Hepatocyte (in vitro differentiated cells and primary cell): ENCODE data around the gene NRAP.

DNA sequence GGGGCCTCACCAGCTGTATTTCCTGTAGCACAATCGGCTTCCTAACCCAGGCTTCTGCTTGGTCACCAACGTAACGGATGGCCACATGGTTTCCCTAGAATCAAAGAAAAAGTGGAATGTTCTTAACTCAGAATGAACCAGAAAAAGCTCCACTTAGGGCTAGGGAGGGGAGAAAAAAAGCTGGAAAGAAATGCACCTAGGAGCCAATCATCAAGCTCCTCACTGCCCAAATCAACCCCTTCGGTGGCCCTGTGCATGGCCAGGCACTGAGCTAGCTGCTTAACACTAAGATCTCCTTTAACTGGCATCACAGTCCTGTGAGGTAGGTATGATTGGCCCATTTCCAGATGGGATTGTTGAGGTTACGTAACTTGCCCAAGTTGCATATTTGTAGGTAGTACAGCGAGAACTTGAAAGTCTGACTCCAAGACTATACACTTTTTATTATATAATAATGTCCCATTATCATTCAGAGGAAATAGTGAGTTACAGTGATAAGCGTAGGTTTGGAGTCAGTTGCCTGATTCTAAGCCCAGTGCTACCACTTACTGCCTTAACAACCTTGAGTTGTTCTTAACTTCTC, 37.4 kb upstream of the ACSL5 start:
- RAMPAGE, long total RNA = no peak
- RRBS = no CpG with 5 or more reads among the region's 7 CpGs

- RAMPAGE, long total RNA = no peak
- RRBS = 4% methylated on average over 4 of the region's 17 CpGs
Observed at GRCh38 chr10:112375855-112376530, 2.1 kb downstream of the ACSL5 start.

GRCh38 chr10:112413112-112413518, 33.6 kb downstream of the ZDHHC6 start:
- RAMPAGE, long total RNA = no peak
- RRBS = no CpG with 5 or more reads among the region's 10 CpGs

DNA sequence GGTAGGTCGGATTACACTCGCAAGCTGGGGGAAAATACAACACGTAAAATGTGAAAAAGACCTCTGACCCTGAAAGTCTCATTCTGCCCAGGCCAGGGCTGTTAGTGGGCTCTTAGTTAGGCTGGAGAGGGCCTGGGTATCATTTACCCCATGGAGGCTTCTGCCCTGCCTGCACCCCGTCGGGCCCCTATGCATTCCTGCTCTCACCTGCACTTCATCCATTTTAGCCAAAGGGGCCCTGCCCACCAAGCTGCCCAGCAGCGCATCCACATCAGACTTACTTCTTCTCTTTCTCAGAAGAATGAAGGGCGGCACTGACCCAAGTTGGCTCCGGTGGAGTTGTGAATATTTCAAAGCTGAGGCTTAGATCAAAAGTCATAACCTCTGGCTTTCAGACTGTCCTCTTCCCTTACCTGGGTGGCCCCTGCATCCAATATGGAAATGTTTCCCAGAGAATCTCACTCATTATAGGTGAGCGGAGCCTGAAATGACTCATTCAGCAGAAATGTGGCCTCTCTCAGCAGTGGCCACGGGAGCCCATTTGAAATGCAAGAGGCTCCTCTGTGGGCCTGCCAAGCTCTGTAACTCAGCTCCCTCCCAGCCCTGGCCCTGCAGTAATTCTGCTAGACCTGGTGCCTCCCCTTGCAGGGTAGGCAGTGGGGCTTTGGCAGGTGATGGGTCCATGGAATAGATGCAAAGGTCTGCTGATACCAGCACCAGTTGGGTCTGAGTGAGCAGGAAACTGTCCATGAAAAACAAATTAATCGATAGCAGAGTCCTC, 117.6 kb upstream of the TCF7L2 start:
- RAMPAGE, long total RNA = no peak
- RRBS = no CpG with 5 or more reads among the region's 11 CpGs

GRCh38 chr10:112845000-112845526, 105.0 kb upstream of the TCF7L2 start:
- RAMPAGE, long total RNA = no peak
- RRBS = no CpG with 5 or more reads among the region's 20 CpGs

- RAMPAGE, long total RNA = no peak
- RRBS = no CpG with 5 or more reads among the region's 15 CpGs
Observed at GRCh38 chr10:112951913-112952268, 1.8 kb downstream of the TCF7L2 start.

GRCh38 chr10:113043915-113045077, 94.2 kb downstream of the TCF7L2 start:
- RAMPAGE, long total RNA = no peak
- RRBS = no CpG with 5 or more reads among the region's 17 CpGs

DNA sequence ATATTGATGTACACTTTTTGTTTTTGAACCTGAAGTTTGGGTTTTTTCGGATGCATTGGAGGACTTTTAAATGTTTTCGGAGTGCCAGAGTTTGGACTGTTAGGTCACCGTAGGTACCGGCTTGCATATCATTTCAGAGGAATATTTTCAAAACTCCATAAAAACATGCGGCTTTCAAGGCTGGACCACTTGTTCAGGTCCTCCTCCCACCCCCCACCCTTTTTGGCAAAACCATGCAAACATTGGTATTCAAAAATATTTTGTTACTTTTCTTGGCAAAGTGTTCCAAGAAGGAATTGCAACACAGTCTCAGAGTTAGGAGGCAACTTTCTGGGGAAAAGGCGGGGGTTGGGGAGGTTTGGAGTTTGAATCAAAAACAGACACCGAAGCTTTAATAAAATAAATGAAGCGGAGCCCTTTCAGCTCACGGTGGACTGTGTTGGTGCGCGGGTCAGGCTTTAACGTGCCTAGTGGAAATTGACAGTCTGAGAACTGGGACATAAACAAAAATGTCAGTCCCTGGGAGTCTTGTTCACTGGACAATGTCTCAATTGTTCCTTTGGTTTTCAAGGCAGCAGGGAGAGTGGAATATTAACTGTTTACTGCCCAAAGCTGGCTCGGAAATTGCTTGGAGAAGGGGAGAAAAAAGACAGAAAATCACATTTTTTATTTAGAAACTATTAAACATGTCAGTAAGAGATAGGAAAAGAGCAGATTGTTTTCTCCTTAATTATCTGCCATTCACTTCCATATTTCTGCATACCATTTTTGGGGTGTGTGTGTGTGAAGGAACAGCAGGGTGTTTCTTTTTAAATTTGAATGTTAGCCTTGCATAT, 109.3 kb downstream of the TCF7L2 start:
- RAMPAGE, long total RNA = no peak
- RRBS = no CpG with 5 or more reads among the region's 13 CpGs

- RAMPAGE, long total RNA = no peak
- RRBS = 98% methylated on average over 1 of the region's 26 CpGs
Observed at GRCh38 chr10:113073400-113074269, 123.6 kb downstream of the TCF7L2 start.

DNA sequence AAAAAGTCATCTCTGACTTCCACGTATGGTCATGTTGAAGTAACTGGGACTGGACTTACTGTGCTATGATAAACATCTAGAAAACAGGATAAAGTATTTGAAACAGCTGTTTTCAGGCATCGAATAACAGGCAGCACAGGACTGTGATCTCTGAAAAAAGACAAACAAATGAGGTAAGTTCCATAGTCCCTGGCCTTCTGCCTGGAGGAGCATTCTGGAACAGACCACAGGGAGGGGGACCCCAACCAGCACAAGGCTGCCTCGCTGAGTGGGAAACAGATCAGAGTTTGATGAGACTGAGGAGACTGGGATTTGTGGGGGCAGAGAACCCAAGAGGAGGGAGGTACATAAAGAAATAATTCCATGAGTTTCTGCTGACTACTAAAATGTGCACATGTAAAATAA, 89.0 kb upstream of the HABP2 start:
- RAMPAGE, long total RNA = no peak
- RRBS = no CpG with 5 or more reads among the region's 3 CpGs

GRCh38 chr10:113542046-113542284, 10.9 kb upstream of the HABP2 start:
- RAMPAGE, long total RNA = no peak

- RAMPAGE, long total RNA = no peak
- RRBS = no CpG with 5 or more reads among the region's 5 CpGs
Observed at GRCh38 chr10:113550295-113550734, 2.5 kb upstream of the HABP2 start.

GRCh38 chr10:113563227-113563781, 10.5 kb downstream of the HABP2 start:
- RAMPAGE, long total RNA = no peak
- RRBS = no CpG with 5 or more reads among the region's 15 CpGs

DNA sequence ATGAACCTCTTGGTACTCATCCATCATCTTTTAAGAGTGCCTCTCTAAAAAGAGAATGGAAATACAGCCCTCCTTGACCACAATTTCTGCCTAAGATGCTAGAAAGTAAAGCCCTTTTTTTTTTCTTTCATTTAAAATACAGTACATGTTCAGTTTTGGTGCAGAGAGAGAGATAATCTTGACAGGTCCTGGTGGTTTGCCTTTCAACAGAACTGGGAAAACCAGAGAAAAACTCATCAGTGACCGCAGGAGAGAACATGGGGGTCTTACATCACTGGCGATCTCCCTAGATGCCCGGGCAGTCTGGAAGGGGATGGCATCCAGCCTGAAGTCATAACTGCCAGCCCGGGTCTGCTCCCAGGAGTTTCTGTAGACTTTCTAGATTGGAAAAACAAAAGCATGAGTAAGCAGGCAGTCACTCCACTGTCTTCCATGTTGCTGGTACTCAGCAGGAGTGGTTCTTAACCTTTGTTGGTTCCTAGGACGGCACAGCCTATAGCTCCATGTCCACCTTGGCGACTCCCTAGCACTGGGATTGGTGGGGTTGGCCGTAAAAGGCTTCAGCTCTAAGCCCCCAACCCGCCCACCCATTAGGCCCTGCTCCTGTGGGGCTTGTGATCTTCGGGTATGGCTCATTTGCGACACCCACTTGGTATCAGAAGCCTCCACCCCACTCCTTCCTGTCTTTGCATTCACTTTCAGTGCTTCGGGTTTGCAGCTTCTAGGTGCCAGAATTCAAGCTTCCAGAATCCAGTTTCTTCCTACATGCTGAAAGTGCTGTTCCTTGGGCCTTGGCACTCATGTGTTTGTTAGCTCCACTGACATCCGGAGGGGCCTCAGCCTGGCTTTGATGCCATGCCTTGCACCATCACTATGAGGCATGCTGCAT, 39.3 kb downstream of the HABP2 start:
- RAMPAGE, long total RNA = no peak
- RRBS = 100% methylated on average over 1 of the region's 12 CpGs

DNA sequence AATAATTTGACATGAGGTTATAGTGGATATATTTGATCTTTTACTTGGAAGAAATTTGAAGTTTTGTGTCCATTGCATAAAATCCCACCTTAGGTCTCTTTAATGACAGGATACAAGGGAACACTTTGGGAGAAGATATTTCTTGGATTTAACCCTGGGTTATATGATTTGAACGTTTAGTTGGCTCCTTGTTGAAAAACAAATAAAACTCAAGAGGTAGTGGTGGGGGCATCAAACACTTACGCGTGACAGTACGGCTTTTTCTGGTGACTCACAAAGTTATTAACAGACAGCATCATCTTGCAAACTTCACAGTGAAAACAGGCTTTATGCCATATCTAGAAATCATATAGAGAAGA, 753 bp downstream of the NRAP start:
- RAMPAGE, long total RNA = no peak
- RRBS = no CpG with 5 or more reads among the region's 4 CpGs

DNA sequence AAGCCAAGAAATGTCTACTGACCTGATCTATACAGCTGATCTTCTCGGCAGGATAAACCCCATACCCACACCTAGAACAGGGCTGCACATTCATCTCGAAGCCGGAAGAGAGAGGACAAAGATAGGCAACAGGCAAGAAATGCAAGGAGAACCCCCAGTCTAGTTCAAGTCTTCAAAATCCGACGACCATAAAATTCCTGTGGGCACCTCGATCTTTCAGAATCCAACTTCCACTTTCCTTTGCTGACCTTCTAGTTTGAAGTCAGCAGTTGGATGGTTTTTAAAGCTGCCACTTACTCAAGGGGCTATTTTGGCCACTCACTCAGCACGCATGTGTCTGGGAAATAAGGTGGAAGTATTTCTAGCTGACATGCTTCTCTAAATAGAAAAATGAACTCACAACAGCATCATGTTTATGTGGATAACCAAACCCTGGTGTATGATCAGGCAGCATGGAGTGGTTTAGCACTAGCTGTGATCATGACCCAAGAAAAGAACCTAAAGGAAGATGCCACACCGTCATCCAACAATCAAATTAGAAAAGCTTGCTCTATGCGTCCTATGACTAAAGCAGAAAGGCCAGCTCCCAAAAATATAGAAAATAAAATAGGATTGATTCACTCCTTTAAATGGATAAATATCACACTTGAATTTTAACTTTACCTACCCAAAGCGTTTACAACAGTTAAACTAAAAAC, at the start of gene NRAP:
Gene NRAP, minus strand, starts transcription at position 253 of the 698 bp plus-strand sequence.
- RAMPAGE, long total RNA = no peak
- RRBS = no CpG with 5 or more reads among the region's 10 CpGs

DNA sequence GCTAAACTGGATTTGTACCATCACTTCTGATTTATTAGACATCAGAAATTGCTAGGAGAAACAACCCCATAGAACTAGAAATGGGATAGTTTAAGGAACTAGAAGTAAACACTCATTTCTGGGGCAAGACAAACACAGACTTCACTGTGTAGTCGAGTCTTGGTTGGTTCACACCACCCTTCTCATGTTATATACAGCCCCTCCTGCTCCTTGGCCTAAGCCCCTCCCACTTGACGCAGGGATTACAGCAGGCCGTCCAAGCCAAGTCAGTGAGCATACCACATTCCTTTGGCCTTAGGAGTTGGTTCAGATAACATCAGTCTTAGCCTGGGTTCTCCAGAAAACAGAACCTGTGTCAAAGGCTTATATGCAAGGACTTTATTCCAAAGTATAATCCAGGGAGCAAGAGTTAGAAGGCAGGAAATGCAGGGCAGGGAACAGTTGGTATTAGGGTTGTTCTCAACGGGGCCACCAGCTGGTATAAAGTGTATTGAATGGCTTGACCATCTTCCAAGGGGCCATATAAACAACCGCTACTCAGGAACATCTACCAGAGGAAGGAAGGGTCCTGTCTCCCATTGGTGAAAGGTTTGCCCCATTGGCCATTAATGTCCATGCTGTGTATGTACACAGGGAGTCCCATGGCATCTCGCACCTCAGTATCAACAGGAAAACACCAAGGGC, 2.2 kb upstream of the NRAP start:
- RAMPAGE, long total RNA = no peak
- RRBS = no CpG with 5 or more reads among the region's 6 CpGs

GRCh38 chr10:113678663-113679474, 843 bp upstream of the CASP7 start:
- RAMPAGE, long total RNA = no peak
- RRBS = no CpG with 5 or more reads among the region's 34 CpGs

- RAMPAGE, long total RNA = no peak
- RRBS = no CpG with 5 or more reads among the region's 6 CpGs
Observed at GRCh38 chr10:113704731-113705289, 25.1 kb downstream of the CASP7 start.

DNA sequence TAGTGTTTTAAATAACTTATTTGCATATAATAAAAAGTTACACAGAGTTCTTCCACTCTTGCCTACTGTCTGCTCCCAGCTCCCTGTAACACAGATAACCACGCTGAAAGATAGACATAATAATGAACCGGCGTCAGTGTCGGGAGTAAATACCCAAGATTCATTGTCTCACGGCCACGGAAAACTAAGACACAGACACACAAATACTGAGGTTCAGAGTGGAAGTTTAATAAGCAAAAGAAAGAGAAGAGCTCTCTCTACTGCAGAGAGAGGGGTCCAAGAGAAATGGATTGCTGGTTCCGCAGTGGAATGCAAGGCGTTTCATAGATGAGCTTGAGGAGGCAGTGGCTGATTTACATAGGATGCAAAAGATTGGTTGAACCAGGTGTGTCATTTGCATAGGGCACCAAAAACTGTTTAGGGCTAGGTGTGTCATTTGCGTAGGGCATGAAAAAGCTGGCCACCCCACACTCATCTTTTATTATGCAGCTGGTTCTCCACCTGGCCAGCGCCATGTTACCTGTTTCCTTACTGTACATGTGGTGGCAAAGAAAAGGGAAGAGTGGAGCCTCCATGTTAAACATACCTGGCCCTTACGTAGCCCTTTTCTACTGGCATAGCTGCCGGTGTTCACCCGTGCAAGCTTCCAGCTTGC, 32.9 kb downstream of the CASP7 start:
- RAMPAGE, long total RNA = no peak
- RRBS = no CpG with 5 or more reads among the region's 13 CpGs